Foreskin keratinocyte (primary cell): ENCODE data around the genes DFFA and C1orf127.

GRCh38 chr1:10472142-10473054, at the start of gene DFFA:
TSS of gene DFFA (minus strand) at chr1:10472529.
- RAMPAGE, total RNA, result start-site peak on the minus strand at chr1:10472465-10472550, 567 and 512 reads in 2 replicates

- RAMPAGE, total RNA, result no peak
Observed at GRCh38 chr1:10528923-10529564, 54.3 kb downstream of the PEX14 start.

- RAMPAGE, total RNA, result no peak
Observed at GRCh38 chr1:10555432-10556039, 80.8 kb downstream of the PEX14 start.

DNA sequence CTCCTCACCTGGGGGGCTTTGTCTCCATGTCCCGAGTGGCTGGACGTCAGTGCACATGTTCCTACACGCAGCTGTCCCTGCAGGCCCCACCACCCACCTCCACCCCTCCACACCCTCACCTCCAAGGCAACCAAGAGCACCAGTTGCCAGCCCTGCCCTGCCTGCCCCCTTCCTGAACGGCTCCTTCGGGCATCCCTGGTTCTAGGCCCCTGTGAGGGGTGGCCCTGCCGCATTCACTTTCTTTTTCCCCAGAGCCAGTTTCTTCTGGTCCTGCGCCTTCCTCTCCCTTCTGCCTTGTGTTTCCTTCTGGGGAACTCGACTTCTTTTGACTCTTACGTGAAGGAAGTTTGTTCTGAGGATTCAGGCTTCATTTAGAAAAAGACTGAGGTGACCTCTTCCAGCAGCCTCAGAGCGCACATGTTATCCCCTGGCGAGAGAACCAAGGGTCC, 147.3 kb downstream of the PEX14 start:
- RAMPAGE, total RNA, result no peak

DNA sequence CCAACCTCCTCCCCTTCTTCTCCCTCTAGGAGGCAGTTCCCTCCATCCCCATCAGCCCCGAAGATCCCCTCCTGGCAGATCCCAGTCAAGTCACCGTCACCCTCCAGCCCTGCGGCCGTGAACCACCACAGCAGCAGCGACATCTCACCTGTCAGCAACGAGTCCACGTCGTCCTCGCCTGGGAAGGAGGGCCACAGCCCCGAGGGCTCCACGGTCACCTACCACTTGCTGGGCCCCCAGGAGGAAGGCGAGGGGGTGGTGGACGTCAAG, 154.7 kb downstream of the PEX14 start:
- RAMPAGE, total RNA, result no peak

DNA sequence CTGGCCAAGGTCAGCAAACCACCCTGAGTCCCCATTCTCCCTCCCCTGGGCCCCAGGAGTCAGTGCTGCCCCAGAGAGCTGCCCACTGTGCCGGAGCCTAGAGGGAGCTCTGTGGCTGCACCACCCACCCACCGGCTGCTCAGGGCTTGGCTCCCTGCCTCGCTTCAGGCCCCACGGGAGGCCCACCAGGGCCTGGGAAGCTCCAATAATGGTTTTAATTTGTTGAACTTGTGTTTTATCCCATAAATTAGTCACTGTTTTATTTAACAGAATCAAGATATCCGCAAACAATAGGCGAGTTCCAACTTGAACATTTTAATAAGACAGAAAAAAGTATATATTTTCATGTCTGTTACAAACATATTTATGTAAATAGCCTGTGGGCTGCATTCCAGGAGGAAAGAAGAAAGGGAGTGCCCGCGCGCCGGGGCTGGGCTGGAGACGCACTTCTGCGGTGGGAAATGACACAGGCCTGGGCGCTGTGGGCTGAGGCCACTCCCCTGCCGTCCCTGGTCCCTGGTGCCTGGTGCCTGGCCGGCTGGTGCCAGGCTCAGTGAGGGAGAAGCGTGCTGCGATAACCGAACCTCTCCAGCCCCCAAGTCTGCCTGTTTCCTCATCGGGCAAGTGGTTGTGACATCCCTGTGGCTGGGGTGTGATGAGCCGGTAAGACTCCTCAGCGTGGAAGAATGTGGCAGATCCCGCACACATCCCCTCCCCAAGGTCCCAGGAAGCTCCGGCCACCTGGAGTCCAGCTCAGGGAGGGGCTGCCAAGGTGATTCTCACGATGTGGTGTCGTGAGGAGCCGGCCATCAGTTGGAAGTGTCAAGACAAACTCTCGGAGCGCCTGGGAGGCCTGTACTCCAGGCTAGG, 160.6 kb downstream of the PEX14 start:
- RAMPAGE, total RNA, result no peak

GRCh38 chr1:10635995-10636534, 160.4 kb downstream of the CASZ1 start:
- RAMPAGE, total RNA, result no peak

DNA sequence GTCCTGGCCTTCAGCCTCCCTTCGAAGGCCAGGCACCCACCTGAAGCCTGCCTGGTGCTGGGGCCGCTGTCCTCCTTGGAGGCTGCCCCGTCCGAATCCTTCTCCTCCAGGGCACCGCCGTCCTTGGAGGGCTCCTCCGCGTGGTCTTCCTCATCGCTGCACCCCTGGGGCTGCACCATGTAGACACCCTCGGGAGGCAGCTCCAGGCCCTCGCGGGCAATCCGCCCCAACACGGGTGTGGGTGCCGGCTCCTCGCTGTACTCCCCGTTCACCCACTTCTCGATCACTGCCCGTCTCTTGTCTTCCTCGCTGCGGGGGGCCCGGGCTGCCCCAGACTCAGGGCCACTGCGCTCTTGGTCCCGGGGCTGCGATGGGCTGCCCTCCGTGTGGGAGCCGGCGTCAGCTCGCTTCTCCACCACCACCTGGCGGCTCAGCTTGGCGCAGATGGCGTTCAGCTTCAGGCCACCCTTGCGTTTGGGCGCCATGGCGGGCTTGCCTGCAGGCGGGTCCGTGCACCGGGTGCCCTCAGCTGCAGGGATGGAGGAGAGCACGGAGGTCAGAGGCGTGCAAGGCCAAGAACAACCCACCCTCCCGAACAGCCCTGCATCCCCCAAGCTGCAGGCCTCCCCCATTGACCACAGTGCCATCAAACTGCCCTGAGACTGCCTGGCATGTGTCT, 131.3 kb downstream of the CASZ1 start:
- RAMPAGE, total RNA, result no peak

DNA sequence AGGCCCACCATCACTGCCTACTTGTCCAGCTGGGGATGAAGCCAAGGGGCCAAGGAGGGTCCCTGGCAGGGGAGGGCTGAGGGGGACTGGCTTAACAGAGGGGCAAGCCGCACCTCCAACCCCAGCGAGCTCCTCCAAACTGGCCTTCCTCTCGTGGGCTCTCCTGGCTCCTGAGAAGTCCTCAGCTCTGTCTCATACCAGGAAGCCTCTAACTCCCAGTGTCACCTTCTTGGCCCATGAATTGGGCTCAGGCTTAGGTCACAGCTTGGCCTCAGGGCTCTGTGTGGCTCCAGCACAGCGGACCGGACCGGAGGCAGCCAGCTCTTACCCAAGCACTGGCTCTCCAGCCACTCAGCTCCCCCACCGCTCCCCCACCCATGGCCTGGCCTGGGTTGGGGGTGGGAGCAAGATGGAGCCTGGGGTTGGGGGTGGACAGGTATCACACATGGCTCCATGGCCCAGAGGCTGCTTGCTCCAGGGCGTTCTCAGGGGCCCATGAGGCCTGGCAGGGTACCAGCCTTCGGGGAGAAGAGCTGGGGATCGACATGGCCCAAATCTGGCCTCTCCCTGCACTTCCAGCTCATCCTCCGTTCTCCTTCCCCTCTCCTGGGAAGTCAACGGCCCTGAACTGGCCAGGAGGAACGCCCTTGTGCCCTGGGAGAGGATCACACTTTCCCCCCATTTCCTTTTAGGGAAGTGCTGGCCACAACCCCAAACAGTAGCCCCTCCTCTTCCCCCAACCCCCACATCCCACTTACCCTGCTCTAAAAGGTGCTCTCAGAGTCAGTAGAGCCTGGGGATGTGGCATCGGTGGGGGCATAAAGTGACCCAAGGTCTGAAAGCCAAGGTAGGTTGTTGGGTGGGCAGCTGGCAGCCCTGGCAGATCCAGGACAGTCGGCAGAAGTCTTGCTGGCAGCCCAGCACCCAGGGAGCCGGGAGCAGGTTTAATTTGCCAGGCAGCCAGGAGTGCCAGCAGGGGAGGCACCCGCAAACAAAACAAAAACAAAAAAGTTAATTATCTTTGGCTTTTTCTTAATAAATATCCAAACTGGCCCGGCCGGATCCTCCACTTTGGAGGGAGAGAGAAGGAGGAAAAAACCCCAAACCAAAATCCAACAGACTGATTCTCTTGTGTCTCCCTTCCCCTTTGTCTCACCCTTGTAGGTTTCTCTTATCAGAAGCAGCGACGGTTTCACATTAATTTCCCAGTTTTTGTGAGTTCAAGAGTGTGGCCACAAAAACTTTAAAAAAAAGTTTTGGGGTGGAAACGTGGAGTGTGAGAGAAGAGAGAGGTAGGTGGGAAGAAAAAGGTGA, 97.4 kb downstream of the CASZ1 start:
- RAMPAGE, total RNA, result no peak

GRCh38 chr1:10760616-10761197, 35.7 kb downstream of the CASZ1 start:
- RAMPAGE, total RNA, result no peak

DNA sequence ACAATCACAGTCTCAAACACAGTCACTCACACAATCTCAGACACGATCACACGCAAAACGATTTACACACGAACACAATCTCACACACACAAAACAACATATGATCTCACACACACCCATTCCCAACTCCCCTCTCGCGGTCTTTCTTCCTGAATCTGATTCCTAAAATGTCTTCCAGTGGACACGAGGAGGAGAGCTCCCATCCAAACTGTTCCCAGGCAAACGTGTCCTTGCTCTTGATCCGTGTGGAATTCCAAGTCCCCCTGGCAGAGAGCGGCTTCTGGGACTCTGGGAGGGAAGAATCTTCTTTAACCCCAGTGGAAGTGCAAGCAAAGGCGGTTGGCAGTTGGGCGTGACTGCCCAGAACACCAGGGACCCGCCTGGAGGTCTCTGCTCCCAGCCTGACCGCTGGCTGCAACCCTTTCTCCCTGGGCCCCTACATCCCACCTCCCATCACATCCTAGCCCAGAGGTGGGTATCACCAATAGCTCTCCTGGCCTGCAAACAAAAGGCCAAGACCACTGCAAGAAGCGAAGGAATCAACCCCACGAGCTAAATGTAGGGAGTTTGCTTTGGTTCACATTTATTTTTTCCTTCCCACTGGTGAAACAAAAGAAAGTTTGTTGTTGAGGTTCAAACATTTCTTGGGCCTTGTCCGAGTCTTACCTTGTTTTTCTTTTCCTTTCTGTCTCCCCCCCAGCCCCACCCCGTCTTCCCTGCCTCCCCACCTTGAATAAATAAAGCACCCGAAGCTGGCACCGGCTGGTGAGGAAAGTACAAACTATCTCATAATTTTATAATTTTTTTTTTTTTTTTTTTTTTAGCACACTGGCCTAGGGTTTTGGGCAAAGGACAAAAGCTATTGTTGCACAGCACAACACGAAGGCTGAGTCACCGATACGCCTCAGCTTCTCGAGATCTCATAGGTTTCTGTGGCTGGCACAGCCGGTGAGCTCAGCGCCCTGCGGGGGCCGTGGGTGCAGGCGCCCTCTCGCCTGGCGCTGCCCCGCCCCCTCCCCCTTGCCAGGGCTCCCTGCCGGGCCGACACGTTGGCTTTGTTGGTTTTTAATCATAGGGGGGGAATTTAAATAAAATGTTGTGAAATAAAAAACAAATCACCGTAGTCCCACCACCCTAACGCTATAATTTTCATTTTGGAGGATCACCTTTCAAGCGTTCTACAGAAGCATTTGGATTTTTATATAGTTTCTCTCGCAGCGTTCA, 17.6 kb downstream of the CASZ1 start:
- RAMPAGE, total RNA, result no peak

DNA sequence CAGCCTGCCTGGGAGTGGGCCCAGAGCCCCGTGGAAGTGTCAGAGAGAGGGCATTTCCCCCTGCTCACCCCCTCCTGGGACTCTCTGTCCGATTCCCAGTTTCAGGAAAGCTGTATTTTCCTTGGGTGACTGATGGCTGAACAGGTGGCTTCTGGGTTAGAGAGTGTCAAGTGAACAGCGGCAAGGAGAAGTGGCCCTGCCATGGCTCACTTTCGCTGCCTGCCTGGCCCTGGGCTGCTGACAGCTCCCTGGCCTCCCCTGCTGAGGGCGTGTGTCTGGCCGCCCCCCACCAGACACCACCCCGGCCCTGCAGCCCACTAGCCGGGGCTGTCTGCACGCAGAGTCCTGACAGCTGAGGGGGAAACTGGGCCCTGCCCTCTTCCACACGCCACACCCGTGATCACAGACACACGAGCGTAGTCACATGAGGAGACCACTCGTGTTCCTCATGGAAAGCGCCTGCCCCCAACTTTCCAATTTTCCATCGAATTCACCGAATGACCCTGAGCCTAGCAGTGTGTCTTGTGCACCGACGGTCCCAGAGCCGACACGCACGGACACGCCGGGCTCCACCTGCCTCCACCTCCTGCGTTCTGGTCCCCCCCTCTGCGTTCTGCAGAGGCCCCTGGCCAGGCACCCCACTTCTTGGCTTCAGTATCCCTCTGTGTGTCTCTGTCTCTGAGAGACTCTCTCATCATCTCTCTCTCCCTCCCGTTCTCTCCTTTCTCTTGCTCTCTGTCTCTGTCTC, 60.6 kb upstream of the CASZ1 start:
- RAMPAGE, total RNA, result no peak

DNA sequence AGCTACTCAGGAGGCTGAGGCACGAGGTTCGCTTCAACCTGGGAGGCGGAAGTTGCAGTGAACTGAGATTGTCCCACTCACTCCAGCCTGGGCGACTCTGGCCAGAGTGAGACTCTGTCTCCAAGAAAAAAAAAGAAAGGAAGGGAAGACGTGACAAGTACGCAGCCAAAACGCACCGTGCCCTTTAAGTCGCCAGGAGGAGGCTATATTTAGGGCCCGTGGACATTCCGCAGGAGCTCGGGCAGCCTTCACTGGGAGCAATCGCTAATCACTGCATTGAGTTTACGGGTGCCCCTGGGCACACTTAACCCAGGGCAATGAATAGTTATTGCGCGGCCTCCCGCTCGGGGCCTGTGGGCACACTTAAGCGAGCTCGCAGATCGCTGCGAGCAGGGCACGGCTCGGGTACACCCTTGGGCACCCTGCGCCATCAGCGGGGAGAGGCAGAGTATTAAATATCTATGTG, 21.6 kb downstream of the C1orf127 start:
- RAMPAGE, total RNA, result no peak

DNA sequence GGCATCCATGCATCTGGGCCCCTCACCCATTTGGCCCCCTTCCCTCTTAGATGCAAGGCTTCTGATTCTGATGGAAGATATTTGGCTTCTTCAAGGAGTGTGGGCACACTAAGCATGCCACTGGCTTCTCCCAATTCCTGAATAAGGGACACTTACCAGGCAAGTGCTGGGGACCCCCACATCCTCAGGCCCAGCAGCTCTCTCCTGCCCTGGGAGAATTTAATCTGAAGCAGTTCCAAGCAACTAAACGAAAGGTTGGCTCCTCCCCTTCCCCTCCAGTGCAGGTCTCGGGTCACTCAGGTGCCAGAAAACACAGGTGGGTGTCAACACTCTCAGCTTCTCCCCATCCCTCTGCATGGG, at the start of gene C1orf127:
Gene C1orf127 (minus strand): TSS at position 221 of the 360 bp plus-strand sequence.
- RAMPAGE, total RNA, result no peak

GRCh38 chr1:11012918-11013512, 561 bp downstream of the TARDBP start:
- RAMPAGE, total RNA, result no peak

GRCh38 chr1:11046077-11046905, 748 bp downstream of the MASP2 start:
- RAMPAGE, total RNA, result no peak

DNA sequence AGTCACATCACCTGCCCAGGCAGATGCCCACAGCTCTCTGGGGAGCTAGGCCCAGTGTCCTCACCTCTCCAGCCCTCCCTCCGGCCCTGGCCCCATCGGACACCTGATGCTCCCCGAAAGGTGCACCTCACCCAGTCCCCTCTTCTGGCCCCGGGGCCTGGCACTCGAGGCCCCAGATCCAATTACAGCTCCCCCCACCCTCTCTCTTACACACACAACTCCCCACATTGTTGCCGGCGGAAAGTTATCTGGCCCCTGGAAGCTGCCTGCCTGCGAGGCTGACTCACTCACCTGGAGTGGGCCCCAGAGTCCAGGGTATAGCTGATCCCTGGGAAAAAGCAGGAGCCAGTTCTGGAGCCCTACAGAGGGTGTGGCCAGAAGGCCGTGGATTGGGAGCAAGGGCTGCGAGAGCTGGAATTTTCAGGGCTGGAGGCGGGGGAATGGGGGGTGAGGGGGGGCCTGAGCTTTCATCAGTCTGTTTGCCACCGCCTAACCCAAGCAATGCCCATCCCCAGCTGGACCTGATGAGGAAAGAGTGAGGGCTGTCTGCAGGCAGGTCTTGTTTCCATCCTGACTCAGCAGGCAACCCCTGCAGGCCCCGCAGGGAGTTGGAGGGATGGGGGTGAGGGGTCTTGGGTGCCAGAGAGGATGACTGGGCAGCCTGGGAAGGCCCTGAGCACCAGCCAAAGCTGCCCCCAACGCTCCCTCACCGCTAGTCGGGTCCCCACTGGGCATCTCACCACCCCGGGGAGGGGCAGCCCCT, 948 bp downstream of the FBXO2 start:
- RAMPAGE, total RNA, result no peak

GRCh38 chr1:11794557-11794897, 11.2 kb downstream of the MTHFR start:
- RAMPAGE, total RNA, result no peak

- RAMPAGE, total RNA, result no peak
Observed at GRCh38 chr1:11833105-11833877, 14.3 kb downstream of the NPPA start.

DNA sequence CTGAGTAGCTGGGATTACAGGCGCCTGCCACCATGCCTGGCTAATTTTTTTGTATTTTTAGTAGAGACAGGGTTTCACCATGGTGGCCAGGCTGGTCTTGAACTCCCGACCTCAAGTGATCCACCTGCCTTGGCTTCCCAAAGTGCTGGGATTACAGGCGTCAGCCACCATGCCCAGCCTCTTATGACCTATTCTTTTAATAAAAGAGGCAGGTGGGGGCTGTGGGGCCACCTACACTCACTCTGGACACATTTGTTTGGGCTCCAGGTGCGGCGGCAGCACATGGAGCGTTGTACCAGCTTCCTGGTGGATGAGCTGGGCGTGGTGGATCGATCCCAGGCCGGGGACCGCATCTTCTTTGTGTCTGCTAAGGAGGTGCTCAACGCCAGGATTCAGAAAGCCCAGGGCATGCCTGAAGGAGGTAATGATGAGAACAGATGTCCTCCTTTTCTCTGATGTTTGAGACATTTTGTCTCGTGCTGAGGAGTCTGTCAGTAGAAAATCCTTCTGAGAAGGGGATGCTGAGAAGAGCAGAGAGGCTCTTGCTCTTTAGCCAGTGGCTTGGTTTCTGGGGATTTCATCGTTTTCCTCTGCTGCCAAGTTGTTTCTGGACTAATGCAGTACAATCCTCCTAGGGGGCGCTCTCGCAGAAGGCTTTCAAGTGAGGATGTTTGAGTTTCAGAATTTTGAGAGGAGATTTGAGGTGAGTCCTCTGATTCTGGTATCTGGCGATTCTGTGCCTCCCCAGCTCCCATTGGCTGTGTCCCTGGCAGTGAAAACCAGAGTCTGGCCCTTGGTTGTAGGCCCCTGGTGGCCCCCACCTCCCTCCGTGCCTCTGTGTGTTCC, 17.9 kb upstream of the MIIP start:
- RAMPAGE, total RNA, result no peak